NCI-H460 (cell line): ENCODE measurements around a stretch of chr9.

GRCh38 chr9:127735896-127736215 is 762 bp upstream of the TOR2A start:
RAMPAGE:
- cytosol, long total RNA: no peak
- long total RNA: no peak
- nucleus, long total RNA: no peak

DNA sequence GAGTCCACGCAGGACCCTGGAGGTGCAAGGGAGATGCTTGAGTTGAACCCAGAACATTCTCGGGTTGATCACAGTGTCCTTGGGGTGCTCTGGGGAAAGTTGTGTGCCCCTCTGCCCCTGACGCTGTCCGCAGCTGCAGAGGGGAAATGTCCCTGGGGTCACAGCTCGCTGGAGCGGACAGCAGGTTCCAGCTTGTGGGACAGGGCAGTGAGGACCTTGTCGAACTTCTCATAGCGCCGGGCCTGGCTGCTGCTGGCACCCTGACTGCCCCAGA is 3.4 kb upstream of the TOR2A start:
RAMPAGE:
- cytosol, long total RNA: no peak
- long total RNA: no peak
- nucleus, long total RNA: no peak

RAMPAGE:
- cytosol, long total RNA: no peak
- long total RNA: no peak
- nucleus, long total RNA: no peak
These were observed 8.1 kb upstream of the FPGS start for GRCh38 chr9:127794298-127795204.

GRCh38 chr9:127801843-127802839 is 541 bp upstream of the FPGS start:
RAMPAGE:
- cytosol, long total RNA: no peak
- long total RNA: no peak
- nucleus, long total RNA: no peak

GRCh38 chr9:127828020-127829140 is 25.7 kb downstream of the FPGS start:
RAMPAGE:
- cytosol, long total RNA: no peak
- long total RNA: no peak
- nucleus, long total RNA: no peak

RAMPAGE:
- cytosol, long total RNA: no peak
- long total RNA: no peak
- nucleus, long total RNA: no peak
These were observed 18.5 kb downstream of the ENG start for GRCh38 chr9:127835555-127836673.

DNA sequence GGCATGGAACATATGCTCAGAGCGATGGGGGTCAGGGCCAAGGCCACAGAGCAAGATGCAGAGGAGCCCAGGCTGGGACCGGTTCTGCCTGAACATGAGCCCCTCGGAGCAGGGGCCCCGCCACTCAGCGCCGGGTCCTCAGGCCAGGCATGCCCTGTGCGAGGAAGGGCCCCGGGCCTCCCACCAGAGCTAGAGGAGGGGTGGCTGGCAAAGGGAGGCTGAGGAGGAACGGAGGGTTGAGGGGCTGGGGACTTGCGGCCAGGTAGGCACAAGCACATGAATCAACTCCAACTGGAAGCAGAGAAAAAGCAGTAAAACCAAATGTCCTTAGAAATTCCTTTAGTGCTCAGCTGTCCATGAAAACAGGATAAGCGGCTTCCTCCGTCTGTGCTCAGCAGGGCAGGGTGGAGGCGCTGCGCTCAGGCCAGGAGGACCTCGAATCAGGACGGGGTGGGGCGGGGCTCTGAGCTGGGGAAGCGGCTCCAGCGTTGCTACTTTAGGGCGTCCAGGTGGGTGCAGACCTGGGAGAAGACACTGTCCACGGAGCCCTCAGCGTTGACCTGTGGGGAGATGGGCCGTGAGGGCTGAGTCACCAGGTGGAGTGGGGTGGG is 9.9 kb downstream of the AK1 start:
RAMPAGE:
- cytosol, long total RNA: no peak
- long total RNA: no peak
- nucleus, long total RNA: no peak

DNA sequence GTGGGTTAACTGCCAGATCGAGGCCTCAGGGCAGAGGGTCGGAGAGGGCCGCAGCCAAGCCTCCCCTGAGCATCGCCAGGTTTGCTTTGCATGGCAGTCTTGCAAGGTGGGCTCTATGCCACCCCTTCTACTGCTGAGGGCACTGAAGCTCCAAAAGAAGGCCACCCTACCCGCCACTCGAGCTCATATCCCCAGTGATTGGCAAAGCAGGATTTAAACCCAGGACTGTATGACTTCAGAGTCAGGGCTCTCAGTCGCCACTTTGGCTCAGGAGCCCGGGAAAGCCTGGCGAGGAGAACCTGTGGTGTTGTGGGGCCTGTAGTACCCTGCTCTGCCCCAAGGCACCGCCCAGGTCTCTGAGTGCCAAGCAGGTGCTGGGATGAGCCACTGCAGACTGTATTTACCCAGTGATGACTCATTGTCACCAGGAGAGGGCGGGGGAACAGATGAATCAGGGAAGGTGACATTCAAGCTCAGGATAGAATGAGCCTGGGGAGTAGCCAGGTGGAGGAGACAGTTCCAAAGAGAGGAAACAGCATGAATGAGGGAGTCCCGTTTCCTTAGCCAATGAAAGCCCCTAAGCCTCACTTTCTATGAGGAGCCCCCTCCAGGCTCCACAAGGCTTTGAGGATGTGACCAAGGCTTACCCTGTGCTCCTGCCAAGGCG is 17.7 kb upstream of the DPM2 start:
RAMPAGE:
- cytosol, long total RNA: no peak
- long total RNA: no peak
- nucleus, long total RNA: no peak

GRCh38 chr9:127955842-127956295 is 18.2 kb upstream of the DPM2 start:
RAMPAGE:
- cytosol, long total RNA: no peak
- long total RNA: no peak
- nucleus, long total RNA: no peak

GRCh38 chr9:127968570-127969275 is 12.1 kb downstream of the EEIG1 start:
RAMPAGE:
- cytosol, long total RNA: no peak
- long total RNA: no peak
- nucleus, long total RNA: no peak

DNA sequence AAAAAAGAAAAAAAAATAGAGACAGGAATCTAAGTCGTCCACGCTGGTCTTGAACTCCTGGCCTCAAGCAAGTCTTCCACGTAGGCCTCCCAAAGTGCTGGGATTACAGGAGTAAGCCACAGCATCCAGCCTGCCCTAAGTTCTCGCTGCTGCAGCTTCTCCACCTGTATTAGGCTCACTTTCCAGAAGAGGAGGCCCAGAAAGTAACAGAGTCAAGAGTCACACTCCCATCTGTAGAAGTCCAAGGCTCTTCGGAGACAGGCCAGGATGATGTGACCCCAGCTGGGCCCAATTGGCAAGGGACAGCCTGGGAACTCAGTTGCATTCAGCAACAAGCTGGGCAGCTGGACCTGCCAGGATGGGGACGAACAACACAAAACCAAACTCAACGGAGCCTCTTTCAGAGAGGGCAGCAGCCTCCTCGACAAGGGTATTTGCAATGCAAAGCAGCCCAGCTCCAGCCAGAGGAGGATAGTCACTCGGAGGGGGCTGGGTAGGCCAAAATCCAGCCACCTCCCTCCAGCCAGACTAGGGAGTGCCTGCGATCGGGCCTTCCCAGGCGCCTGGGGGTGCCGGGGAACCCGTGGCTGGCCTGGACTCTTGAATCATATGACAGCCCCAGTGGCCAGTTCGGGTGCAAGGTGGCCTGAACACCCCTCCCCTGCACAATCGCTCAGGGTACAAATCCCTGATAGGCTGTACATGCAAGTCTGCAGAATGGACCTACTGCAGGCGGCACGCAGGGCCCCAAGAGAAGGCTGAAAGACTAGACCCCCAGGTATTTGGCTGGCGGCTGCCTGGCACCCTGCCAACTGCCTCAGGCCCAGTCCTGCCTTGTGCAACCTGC is 1.5 kb downstream of the EEIG1 start:
RAMPAGE:
- cytosol, long total RNA: no peak
- long total RNA: no peak
- nucleus, long total RNA: no peak

GRCh38 chr9:128043385-128044110 is 23.6 kb downstream of the NAIF1 start:
RAMPAGE:
- cytosol, long total RNA: no peak
- long total RNA: no peak
- nucleus, long total RNA: no peak

GRCh38 chr9:128079405-128079551 is 11.2 kb downstream of the SLC25A25 start:
RAMPAGE:
- cytosol, long total RNA: no peak
- long total RNA: no peak
- nucleus, long total RNA: no peak

RAMPAGE:
- cytosol, long total RNA: no peak
- long total RNA: no peak
- nucleus, long total RNA: no peak
These were observed 24.4 kb downstream of the PTGES2 start for GRCh38 chr9:128102789-128103924.

DNA sequence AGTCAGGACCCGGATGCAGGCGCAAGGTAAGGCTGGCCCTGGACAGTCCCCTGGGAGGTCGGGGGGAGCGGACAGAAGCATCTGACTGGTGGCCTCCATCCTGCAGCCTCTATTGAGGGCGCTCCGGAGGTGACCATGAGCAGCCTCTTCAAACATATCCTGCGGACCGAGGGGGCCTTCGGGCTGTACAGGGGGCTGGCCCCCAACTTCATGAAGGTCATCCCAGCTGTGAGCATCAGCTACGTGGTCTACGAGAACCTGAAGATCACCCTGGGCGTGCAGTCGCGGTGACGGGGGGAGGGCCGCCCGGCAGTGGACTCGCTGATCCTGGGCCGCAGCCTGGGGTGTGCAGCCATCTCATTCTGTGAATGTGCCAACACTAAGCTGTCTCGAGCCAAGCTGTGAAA is 20.4 kb downstream of the PTGES2 start:
RAMPAGE:
- cytosol, long total RNA: no peak
- long total RNA: no peak
- nucleus, long total RNA: no peak

GRCh38 chr9:128122682-128123224 is 4.8 kb downstream of the PTGES2 start:
RAMPAGE:
- cytosol, long total RNA: no peak
- long total RNA: no peak
- nucleus, long total RNA: no peak

DNA sequence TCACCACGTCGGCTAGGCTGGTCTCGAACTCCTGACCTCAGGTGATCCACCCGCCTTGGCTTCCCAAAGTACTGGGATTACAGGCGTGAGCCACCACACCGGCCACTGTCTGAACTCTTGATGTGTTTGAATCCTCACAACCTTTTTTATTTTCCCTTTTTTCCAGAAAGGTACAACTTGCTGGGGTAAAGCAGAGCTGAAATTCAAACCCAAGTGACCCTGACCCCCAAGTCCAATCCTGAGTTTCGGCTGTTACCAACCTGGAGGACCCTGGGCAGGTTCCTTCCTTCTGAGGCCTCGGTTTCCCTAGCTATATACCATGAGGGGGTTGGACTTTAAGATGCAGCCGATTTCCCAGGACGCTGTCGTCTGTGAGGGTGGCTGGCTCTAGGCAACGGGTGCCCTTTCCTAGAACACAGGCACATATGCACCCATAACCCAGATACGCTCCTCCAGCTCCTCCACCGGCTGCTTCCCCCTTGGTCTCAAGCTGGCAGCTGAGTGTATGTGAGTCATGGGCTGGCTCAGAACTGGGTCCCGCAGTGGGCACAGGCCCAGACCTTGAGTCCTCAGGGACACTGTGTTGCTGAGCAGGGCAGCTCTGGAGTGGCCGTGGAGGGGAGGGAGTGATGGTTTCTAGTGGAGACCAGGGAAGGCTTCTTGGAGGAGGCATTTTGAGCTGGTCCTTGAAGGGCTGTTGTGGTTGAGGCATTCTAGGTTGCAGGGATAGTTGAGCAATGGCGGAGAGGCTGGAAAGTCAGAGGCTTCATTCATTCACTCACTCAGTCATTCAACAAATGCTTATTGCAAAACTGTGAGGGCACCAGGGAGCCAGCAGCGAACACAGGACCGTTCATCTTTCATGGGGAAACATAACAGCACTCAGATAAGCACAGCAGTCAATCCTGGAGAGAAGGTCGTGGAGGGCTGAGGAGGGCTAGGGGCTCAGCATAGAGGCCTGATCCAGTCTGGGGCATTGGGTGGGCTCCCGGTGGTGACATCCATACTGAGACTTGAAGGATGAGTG is 2.1 kb downstream of the BBLN start:
RAMPAGE:
- cytosol, long total RNA: no peak
- long total RNA: no peak
- nucleus, long total RNA: no peak

RAMPAGE:
- cytosol, long total RNA: no peak
- long total RNA: no peak
- nucleus, long total RNA: no peak
These were observed 3.5 kb downstream of the BBLN start for GRCh38 chr9:128163447-128164002.

DNA sequence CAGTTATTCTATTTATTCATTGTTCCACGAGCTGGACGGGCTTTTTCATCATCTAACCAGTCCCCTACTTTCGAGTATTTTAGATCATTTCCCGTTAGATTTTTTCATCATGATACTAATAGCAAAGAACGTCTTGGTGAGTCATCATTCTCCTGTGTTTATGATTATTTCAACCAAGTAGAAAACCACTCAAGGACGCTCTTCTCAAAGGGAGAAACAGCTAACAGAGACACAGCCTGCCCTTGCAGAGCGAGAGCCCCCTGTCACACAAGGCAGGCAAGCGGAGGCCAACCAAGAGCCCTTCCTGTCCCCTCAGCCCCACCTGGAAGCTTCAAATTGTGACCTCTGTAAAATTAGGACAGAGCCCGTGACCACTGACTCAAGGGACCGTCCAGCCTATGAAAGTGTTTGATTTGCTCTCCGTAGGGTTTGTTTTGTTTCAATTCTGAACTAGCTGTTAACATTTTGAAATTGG is 15.2 kb downstream of the BBLN start:
RAMPAGE:
- cytosol, long total RNA: no peak
- long total RNA: no peak
- nucleus, long total RNA: no peak

RAMPAGE:
- cytosol, long total RNA: no peak
- long total RNA: no peak
- nucleus, long total RNA: no peak
These were observed 12.7 kb downstream of the DNM1 start for GRCh38 chr9:128215668-128216482.